Adrenal gland (tissue), 7 donors: ENCODE results near the genes KLHL12 and MYOG.

DNA sequence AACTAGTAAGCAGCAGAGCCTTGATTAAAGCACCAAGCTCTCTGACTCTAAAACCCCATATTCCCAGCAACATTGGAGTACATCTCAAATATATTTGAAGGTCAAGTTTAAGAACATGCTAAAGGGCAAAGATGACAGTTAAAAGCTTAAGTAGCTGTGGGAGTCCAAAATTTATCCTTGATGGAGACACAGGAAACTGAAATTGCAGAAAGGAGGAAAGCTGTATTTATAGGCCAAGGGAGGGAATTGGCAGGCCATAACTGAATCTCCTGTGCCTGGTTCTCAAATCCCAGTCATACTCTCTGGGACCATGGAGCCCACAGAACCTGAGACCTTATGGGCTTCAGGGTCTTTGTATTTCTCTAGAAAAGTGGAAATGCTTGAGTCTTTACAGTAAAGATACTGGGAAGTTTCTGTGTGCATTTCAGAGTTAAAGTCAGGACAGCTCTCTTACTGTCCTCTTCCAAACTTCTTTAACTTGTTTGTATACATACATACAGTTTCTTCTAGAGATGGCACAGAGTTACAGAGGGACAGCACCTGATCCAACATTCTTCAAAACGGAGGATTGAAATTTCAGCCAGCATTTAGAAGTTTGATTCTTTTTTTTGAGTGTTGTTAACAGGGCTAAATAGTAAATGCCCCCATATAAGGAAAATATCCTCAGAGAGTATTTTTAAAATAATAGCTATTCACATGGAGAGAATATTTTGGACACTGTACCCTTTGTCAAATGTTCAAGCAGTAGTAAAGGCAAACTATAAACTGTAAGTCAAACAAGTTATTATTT, 167.7 kb downstream of the SYT2 start:
- PRO-cap, 3 experiments = no peak in any of the 3 experiments
- RAMPAGE, long total RNA, 4 experiments = no peak in any of the 4 experiments
- RRBS = no CpG with 5 or more reads among the region's 1 CpG

GRCh38 chr1:202567660-202568312, 142.5 kb downstream of the SYT2 start:
- PRO-cap, 3 experiments = no peak in any of the 3 experiments
- RAMPAGE, long total RNA, 4 experiments = no peak in any of the 4 experiments
- RRBS = no CpG with 5 or more reads among the region's 7 CpGs

DNA sequence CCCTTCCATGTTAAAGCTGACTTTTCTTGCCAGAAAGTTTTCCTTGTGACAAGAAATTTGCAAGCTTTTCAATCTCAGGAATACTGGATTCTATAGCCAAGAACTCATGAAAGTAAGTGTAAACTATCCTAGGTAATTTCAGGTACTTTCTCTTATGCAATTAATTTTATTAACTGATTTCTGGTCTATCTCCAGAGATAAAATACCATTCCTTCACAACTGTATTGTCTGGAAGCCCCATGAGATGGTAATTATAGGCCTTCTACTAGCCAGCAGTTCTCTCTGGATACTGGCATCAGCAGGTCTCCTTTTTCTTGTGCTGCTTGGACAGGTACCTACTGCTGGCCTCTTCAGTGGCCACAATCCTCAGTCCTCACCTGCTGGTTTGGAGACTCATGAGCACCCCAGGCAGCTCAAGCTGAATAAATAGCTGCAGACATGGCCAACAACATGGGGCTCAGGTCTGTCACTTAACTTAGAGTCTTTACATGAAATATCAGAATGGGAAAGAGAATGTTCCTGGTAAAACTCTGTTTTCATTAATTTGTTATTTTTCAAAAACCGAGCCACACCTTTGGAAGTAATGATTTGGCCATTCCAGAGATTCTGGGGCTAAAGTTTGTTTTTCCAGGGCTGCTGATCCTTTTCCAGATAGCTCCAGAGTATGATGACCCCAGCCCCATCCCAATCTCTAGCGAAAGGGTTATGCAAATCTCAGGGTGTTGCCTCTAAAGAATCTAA, 126.7 kb downstream of the SYT2 start:
- PRO-cap, 3 experiments = no peak in any of the 3 experiments
- RAMPAGE, long total RNA, 4 experiments = no peak in any of the 4 experiments
- RRBS = no CpG with 5 or more reads among the region's 2 CpGs

GRCh38 chr1:202590726-202591462, 119.4 kb downstream of the SYT2 start:
- PRO-cap, 3 experiments = no peak in any of the 3 experiments
- RAMPAGE, long total RNA, 4 experiments = no peak in any of the 4 experiments
- RRBS = no CpG with 5 or more reads among the region's 9 CpGs

DNA sequence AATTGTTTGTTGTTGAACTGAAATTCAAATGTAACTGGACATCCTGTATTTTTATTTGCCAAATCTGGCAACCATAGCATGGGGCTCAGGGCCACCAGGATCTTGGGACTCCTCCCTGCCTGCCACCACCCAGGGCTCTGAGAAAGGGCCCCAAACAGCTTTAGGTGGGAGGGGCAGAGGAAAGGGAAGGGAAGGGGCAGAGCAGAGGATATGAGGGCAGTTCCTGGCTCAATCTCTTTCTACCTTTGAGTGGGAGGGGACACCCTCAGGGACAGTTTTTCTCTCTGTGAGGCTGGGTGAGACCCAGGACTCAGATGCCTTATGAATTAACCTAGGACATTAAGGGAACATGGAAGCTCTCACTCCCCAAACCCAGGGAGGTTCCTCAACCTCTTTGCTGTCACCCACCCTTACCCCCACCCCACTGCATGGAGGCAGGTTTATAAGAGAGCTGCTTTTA, 117.3 kb downstream of the SYT2 start:
- PRO-cap, 3 experiments = no peak in any of the 3 experiments
- RAMPAGE, long total RNA, 4 experiments = no peak in any of the 4 experiments

- PRO-cap, 3 experiments = no peak in any of the 3 experiments
- RAMPAGE, long total RNA, 4 experiments = no peak in any of the 4 experiments
- RRBS = no CpG with 5 or more reads among the region's 16 CpGs
These were observed 23.1 kb upstream of the SYT2 start for GRCh38 chr1:202733251-202733954.

- PRO-cap, 3 experiments = no peak in any of the 3 experiments
- RAMPAGE, long total RNA, 4 experiments = no peak in any of the 4 experiments
- RRBS = no CpG with 5 or more reads among the region's 2 CpGs
These were observed 2.6 kb downstream of the KDM5B start for GRCh38 chr1:202805400-202806144.

GRCh38 chr1:202812272-202813004, 4.2 kb upstream of the KDM5B start:
- PRO-cap, 3 experiments = no peak in any of the 3 experiments
- RAMPAGE, long total RNA, 4 experiments = no peak in any of the 4 experiments
- RRBS = no CpG with 5 or more reads among the region's 8 CpGs

- PRO-cap, 3 experiments = peak in 3 of 3 experiments; most common plus-strand start chr1:202861956 (in 3); most common minus-strand start chr1:202861526 (in 3)
- RAMPAGE, long total RNA, 4 experiments = start-site peak on the minus strand in 1 of 4 experiments, at chr1:202861519-202861526 at its widest, 6 reads per replicate
- RRBS = 7% methylated on average over 4 of the region's 51 CpGs
These were observed 27.3 kb downstream of the RABIF start for GRCh38 chr1:202861399-202862300.

GRCh38 chr1:202891327-202891808, 2.4 kb upstream of the RABIF start:
- PRO-cap, 3 experiments = no peak in any of the 3 experiments
- RAMPAGE, long total RNA, 4 experiments = no peak in any of the 4 experiments
- RRBS = no CpG with 5 or more reads among the region's 2 CpGs

DNA sequence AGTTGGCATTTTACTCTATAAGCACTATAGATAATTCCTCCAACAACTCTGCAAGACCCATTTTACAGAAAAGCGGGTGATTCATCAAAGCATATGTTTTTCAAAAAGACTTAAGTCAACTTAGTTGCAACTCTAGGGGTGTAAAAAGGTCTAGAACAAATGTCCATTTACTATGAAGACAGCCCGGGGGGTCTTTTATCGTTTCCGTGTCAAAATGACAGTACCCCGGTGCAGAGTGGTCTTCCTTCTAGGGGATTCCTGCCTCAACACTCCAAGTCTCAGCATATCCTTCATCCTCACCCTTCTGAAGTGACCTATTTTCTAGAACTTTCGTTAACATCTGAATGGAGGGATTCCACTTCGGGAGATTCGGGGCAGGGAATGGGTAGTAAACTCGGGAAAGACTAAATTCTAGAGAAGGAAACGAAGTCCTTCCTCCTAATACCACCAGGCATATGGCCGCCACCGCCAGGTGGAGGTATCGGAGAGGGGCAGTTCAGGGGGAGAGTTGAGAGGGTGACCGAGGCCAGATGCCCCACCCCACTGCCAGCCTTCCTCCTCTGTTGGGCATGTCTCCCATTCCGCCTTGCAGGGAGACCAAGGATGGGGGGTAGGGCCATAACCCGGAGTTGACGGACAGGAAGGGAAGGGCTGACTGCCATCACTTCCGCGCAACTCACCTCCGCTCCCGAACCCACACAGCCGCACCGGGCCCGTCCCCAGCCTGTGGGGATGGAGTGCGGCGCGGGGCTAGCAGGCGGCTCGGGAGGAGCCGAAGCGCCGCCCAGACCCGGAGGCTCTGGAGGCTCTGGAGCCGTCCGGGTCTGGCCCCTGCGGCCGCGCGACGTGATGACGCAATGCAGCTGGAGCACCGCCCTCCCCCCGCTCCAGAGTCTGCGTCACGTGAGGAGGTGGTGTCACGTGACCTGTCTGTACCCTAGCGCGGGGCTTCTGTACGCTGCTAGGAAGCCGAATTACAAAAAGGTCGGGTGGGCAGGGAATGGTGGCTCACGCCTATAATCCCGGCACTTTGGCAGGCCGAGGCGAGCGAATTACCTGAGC, at the start of gene KLHL12:
KLHL12 (minus strand) TSS at position 826 of the 1,062 bp plus-strand sequence.
- PRO-cap, 3 experiments = peak in 3 of 3 experiments; most common plus-strand start position 979 of the sequence (in 3); most common minus-strand start position 801 of the sequence (in 3)
- RAMPAGE, long total RNA, 4 experiments = start-site peak on the minus strand in 4 of 4 experiments, centred at positions 804 to 852 of the sequence, 85 to 310 reads per replicate
- RRBS = under 1% methylated on average over 14 of the region's 56 CpGs

GRCh38 chr1:202952788-202953203, 5.3 kb downstream of the ADIPOR1 start:
- PRO-cap, 3 experiments = peak in 2 of 3 experiments; most common minus-strand start chr1:202952877 (in 1)
- RAMPAGE, long total RNA, 4 experiments = no peak in any of the 4 experiments
- RRBS = no CpG with 5 or more reads among the region's 4 CpGs

- PRO-cap, 3 experiments = no peak in any of the 3 experiments
- RAMPAGE, long total RNA, 4 experiments = no peak in any of the 4 experiments
- RRBS = 100% methylated on average over 2 of the region's 4 CpGs
These were observed 3.5 kb downstream of the CYB5R1 start for GRCh38 chr1:202963489-202964098.

- PRO-cap, 3 experiments = no peak in any of the 3 experiments
- RAMPAGE, long total RNA, 4 experiments = no peak in any of the 4 experiments
- RRBS = no CpG with 5 or more reads among the region's 5 CpGs
These were observed 16.5 kb downstream of the MYOG start for GRCh38 chr1:203069252-203069766.

DNA sequence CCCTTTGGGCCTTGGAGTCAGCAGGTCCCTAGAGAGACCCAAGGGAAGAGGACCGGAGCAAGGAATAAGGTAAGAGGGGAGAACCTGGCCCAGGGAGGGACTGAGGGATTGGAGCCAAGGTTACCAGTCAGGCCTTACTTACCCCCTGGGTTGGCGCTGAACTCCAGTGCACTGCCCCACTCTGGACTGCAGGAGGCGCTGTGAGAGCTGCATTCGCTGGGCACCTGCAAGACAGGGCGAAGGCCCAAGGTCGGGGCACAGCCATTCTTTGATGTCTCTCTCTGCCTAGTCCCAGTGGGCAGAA, 1.4 kb downstream of the MYOG start:
- PRO-cap, 3 experiments = no peak in any of the 3 experiments
- RAMPAGE, long total RNA, 4 experiments = no peak in any of the 4 experiments
- RRBS = no CpG with 5 or more reads among the region's 6 CpGs

DNA sequence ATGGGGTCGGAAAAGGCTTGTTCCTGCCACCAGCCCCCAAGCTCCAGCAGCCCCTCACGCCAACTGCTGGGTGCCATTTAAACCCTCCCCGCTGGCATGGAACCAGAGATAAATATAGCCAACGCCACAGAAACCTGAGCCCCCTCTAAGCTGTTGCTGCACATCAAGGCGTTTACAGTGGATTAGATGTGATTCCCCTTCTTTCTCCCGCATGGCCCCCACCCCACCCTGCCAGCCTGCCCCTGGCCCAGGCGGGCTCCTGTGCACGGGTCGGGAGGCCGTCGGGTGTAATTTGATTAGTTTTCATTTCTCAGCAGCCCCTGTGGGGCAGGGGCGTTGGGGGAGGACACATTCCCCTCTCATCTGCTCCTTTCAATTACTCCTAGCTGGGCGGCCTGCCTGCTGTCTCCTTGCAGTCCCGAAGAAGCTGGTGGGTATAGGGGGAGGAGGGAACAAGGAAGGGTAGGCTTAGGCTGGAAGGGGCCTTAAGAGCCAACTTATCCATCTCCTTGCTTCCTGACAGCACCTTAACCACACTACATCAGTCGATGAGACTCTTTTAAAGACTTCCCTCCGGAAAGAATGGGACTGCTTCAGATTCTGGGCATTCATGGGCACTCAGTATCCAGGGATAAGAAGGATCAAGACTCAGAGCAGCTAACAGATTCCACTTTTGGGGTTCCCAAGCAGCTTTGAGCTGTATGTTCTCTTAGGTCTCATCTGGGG, at the start of gene MYOG:
MYOG (minus strand) TSS at position 53 of the 726 bp plus-strand sequence.
- PRO-cap, 3 experiments = no peak in any of the 3 experiments
- RAMPAGE, long total RNA, 4 experiments = no peak in any of the 4 experiments
- RRBS = no CpG with 5 or more reads among the region's 16 CpGs

DNA sequence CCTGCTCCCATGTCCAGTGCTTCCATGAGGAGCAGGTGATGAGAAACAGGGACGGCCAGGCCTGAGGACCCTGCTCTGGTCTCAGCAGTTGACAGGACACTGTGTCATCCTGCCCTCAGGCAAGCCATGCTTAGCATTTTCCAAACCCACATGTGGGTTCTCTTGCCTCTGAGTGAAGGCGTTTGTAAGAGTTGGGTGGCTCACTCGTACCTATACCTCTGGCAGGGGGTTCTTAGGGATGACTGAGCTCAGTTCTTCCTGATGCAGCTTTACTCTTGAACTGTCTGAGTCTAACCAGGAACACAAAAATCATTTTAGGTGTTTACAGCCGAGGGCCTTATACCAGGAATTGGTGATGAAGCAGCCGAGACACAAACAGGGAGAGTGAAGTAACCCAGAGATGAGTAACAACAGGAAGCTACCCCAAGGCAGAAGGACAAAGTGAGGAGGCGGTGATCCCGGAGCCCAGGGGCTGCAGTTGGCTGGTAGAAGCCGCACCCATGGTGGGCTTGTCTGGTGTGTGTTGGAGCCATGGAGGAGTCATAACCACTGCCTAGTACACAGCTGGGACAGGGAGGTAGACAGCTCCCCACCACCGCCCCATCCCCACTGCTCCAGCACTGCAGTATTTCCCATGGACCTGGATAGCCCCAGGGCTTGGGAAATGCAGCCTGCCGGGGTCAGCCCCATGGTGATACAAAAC, 21.4 kb downstream of the MYBPH start:
- PRO-cap, 3 experiments = no peak in any of the 3 experiments
- RAMPAGE, long total RNA, 4 experiments = no peak in any of the 4 experiments
- RRBS = no CpG with 5 or more reads among the region's 10 CpGs

DNA sequence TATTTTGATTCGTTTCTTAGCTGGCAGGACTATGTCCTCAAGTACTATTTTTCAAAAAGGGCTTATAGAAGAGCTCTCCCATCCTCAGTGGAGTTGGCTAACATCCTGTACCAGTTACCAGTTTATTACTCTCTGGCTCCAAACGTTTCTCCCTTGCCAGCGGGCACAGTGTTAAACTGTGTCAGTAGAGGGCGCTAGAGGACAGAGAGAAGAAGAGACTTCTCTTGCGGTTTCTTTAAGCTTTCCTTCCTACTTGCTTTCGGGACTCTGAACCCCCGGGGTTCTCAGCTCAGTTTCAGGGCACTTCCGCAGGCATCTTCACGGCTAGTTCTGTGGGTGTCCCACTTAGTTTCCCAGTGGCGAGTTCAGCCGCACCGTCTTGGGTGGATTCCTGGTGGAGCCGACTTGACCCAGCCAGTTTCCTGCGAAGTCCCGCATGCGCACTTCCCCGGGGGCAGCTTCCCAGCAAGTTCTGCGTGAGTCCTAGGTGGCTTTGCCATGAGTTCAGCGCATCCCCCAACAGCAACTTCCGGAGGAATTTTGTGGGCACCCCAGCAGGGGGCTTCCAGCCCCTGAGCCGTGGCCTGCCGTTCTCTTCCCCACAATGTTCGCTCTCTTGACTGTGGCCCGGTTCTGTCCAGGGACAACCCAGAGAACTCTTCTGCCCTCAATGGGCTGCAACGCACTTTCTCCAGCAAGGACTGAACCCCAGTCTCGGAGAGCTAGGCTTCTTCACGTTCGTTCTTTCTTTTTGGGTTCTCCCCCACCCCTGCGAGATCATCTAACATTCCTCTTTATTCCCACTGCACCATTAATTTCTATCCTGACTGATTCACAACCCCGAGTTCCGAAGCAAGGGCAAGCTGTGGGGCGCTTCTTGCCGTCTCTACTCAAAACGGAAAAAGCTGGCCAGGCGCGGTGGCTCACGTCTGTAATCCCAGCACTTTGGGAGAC, 37.8 kb upstream of the BTG2 start:
- PRO-cap, 3 experiments = peak in 3 of 3 experiments; most common plus-strand start position 199 of the sequence (in 1); most common minus-strand start position 442 of the sequence (in 2)
- RAMPAGE, long total RNA, 4 experiments = no peak in any of the 4 experiments
- RRBS = 17% methylated on average over 6 of the region's 37 CpGs

DNA sequence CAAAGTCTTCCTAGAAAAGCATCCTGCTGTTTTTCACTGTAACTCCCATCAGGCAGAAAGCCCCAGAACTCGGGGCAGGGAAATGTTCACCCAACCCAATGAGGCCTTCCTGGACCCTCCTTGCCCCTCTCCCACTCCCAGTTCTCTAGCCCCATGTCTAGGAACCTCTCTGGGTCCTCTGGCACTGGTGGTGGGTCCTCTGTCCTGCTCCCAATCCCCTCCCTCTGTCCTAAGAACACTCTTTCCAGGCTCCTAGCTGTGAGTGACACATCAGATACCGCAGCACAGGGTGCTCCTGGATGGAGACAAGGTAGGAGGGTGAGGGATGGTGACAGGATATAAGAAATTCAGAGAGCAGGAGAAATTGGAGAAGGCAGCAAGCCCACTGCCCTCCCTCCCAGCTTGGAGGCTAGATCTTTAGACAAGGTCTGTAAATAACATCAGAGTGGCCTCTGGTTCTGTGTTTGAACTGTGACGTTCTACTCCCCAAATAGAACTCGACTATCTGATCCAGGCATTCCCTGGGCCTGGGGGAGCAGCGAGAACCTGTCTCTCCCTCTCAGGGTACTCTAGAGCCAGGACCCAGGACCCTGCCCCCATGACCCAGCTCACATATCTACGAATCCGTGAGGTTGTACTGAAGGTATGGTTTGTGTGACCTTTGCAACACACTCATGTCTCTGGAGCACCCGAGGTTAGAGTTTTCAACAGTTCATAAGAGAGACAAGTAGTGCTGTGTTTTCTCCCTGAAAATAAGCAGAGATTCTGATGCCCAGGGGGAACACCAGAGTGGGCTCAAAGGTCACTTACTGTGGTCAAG, 23.2 kb upstream of the BTG2 start:
- PRO-cap, 3 experiments = no peak in any of the 3 experiments
- RAMPAGE, long total RNA, 4 experiments = no peak in any of the 4 experiments
- RRBS = no CpG with 5 or more reads among the region's 8 CpGs

GRCh38 chr1:203406513-203407099, 55.7 kb upstream of the FMOD start:
- PRO-cap, 3 experiments = no peak in any of the 3 experiments
- RAMPAGE, long total RNA, 4 experiments = no peak in any of the 4 experiments
- RRBS = no CpG with 5 or more reads among the region's 6 CpGs